ENCODE data around the genes THAP5 and TMEM168.

DNA sequence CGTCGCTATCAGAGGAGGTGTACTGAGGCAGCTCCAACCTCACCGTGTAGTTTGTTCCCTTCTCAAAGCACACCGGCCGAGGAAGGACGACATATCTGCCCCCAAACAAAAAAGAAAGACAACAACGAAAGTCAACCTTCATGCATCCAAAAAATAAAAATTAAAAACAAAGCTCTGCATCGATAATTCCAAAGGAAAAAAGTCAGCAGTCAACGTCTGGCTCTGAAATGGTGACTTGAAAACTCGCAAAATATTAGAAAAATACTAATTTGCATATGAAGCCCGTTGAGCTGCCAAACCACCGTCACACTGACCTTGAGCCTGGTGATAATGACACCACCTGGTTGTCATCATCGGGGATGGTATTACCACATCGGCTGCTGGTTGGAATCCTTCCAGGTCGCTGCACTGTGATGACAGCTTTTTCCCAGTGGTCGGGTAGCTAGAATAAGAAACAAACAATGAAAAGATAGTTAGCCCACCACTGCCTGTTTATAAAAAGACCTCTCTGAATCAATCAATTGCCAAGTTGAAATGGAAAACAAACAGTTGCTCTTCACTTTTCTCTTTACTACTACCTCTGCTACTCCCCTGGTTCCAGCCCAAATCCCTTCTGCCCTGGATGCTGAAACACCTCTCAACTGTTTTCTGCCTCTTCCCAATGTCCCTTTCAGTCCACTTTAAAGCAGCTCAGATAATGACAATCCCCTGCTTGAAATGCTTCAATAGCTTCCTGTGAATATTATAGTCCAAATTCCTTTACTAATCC lies 41.5 kb downstream of the LAMB1 start:
- PRO-cap: no peak

DNA sequence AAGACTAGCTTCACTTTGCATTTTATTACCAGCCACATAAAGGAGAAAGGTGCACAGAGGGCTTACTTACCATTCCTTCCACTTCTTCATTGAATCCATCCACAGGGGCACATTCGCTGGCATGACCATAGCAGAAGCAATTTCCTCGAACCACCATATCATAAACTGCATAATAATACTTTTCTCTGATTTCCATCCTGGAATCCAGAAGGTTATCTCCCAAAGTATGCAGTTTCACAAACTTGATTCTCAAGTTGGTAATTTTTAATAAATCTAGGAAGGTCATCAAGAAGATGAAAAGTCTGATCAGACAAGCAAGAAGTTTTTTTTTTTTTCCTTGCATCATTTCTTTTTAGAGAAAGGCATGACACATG lies 22.4 kb downstream of the LAMB1 start:
- PRO-cap: no peak

GRCh38 chr7:108095251-108095877 lies 34.8 kb downstream of the LAMB4 start:
- PRO-cap: no peak

- PRO-cap: no peak
These were observed 1.5 kb downstream of the NRCAM start for GRCh38 chr7:108454415-108455403.

- PRO-cap: no peak
These were observed 705 bp downstream of the NRCAM start for GRCh38 chr7:108455404-108456057.

- PRO-cap: no peak
These were observed 22.6 kb downstream of the PNPLA8 start for GRCh38 chr7:108503164-108503996.

- PRO-cap: no peak
These were observed 2.3 kb upstream of the PNPLA8 start for GRCh38 chr7:108527922-108528928.

DNA sequence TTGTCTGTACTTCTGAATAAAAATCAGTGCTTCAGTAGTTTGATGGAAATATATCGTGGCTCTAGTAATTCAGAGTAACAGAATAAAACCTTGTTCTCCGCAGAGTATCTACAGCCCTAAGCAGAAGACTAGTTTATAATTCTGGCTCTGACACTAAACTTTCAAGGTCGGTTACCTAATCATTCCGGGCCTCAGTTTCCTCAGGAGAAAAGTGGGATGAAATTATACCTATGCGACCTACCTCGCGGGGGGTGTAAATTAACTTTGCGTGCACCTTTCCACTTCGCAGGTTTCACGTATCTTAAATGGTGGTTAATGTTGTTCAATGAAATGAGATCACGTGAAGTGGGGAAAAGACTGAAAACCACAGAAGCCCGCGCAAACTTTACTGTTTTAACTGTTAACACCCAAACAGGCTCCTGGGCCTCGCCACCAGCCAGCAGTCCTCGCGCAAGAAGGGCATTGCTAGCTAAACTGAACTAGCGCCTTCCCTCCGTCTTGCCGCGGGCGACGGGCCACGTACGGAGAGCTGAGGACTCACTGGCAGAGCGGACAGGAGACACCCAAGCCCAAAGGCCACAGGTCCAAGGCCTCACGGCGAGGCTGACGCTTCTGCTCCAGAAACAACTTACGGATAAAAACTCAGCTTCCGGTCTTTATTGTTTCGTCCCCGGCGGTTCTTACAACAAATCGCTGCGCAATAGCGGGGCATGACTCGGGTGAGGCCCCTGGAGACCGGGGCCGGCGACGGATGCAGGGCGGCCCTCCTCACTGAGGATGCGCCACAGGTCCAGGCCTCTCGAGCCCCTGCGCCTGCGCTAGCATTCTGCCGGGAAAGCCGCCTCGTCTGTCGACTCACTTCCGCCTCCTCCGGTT lies at the start of gene THAP5:
Gene THAP5, minus strand, starts transcription at position 849 of the 876 bp plus-strand sequence.
- PRO-cap: bidirectional peak, plus-strand start outside the sequence, minus-strand start at position 809 of the sequence

DNA sequence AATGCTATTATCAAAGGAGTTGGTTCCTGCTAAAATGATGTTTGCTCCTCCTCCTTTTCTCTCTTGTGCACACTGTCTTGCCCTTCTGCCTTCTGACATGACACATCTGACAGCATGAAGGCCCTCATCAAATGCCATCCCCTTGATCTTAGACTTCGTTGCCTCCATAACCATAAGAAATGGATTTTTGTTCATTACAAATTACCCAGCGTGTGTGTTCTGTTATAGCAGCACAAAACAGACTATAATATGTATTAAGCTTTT lies 794.1 kb downstream of the DNAJB9 start:
- PRO-cap: no peak

GRCh38 chr7:110642791-110643153 lies 448.2 kb upstream of the LRRN3 start:
- PRO-cap: no peak

DNA sequence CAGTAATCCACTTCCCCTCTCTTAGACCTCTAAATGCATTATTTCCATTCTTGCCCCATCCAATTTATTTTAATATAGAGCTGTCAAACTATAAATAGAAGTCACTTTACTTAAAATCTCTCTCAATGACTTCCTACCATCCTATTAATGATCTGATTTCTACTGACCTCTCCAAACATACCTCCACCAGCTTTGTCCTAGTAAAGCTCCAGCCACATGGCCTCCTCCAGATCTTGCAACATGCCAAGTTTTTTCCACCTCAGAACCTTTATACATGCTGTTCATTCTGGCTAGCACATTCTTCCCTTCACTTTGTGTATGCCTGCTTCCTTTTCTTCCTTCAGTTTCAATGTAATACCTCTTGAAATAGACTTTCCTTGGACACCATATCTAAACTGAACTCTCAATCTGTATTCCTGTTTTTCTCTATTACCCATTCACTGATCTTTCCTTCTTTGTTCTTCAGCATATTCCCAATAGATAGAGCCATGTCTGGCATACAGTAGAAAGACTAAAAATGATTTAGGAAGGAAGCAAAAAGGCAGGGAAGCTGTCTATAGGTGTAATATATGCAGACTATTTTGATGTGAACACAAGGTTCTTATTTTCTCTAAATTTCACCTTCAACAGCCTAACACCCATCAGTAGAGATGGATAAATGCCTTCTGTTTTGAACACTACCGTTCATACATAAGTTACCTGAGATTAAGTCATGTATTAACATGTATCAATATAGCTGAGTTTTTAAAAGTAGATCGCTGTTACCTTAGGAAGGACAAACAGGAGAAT lies 218.1 kb downstream of the IMMP2L start:
- PRO-cap: no peak

DNA sequence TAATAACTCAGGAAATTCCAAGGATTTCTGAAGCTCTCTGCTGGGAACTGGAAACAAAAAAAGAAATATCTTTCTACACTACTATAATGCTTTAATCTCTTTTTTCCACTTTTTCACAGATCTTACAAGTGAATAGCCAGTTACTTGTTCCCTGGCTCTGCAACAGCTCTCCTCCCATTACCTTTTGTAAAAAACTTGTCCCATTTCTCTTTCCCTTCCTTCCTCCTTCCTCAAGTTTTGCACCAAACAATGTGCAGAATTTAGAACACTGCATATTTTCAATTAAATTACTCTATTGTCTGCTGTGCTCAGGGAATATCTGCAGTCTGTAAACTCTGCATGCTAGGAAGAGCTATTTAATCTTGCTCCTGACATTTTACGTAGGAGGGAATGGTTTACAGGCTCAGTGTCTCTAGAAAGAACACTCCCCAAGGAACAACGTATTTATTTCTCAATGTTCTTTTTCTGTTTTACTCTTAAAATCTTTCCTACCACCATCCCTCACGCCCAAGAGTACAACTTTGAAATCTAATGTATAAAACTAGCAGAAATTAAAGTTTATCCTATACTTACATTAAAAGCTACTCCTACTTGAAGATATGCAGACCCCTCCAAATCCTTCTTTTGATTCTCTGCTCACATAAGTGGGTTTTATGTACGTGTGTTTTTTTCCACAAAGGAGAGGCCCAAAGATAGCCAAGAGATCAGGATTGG lies 168.9 kb downstream of the IMMP2L start:
- PRO-cap: no peak

- PRO-cap: no peak
These were observed 148.5 kb downstream of the IMMP2L start for GRCh38 chr7:111413590-111414373.

DNA sequence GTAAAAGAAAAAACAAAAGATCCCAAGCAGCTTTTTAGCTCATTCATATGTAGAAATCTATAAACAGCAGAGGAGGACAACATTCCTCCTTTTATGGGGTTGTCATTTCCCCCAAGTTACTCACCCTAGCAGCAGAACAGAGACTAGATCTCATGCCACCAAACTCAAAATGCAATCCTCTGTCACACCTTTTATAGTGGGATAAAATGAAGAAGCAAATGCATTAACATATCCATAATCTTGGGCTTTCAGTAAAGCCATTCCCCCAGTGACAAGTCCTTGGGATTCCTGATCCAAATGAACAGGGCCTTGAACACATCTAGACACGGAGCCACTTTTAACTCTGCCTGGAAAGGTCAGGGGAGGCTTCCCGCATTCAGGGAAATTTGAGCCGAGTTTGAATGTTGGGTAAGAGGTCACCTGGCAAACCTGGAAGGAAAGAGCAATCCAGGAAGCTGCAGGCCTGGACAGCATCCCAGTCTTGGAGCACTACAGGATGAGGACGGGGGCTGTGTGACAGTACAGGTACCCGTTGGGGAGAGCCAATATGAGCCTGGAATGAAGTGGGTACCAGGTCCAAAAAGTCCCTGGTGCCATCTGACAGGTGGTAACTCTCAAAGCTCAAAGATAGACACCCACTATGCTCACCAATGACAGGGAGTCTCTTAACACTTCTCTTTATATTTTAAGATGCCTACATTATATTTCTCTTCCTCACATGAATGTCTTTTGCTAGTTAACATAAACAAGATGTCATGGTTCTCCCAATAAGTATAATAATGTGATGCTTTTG lies 76.3 kb downstream of the DOCK4 start:
- PRO-cap: no peak

- PRO-cap: no peak
These were observed 55.8 kb downstream of the DOCK4 start for GRCh38 chr7:112150188-112151061.

DNA sequence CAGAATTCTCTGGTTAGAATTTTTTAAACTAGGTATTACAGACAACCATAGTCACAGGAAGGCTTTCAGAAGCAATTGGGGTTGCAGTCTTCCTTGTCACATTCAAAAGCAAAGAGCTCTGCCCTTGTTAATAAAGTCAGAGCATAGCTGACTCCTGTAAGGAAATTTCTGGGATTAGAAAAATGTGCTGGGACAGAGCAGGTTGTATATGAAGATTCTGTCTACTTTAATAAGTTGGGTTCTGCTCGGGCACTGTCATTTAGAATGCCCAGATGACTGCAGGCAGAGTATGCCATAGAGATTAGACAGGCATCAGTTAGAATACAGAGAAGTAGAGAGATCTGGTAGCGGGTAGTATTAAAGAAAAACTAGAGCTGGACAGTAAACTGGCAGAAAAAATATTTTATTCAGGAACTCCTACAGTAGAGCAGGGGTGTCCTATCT lies 17.3 kb downstream of the ZNF277 start:
- PRO-cap: no peak

GRCh38 chr7:112422601-112423438 lies 27.4 kb upstream of the IFRD1 start:
- PRO-cap: no peak

GRCh38 chr7:112701345-112701736 lies 88.9 kb downstream of the TMEM168 start:
- PRO-cap: no peak

DNA sequence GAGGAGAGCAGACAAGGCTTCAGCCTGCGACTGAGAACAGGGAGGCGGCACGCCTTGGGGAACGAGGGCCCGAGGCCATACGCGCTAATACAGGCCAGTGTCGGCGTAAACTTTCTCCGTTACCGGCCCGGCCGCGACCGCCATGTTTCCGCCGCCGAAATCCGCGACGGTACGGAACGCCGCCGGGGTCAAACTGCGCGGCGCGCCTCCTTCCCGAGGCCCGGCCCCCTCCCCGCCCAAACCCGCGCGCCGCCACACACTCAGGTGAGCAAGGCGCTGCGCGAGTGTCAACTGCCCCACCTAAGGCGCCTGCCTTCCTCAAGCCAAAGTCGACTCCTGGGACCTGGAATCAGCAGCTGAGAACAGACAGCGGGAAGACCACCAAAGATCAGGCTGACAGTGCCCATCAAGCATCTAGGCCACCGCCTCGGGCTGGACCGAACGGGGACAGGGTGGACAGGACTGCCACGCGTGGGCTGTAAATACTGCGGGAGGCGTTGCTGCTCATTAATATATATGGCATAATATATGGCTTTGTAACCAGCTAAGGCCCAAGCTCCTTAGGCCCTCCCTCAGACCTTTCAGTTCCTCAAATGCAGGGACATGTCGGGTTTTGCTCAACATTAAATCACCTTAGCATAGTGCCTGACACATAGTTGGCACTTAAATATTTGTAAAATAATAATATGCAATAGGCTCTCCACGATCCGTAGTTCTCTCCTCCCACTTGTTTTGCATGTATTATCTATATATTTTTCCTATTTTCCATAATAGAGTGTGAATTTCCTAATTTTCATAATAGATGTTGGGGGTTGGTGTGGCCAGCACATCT lies at the start of gene TMEM168:
Gene TMEM168, minus strand, starts transcription at position 165 of the 832 bp plus-strand sequence.
- PRO-cap: unidirectional peak, minus-strand start at position 162 of the sequence

GRCh38 chr7:113145750-113145949 lies 27.3 kb upstream of the SMIM30 start:
- PRO-cap: no peak

Measured in left common carotid artery plus branches (tissue), 1 donor.